ENCODE results near the gene ITSN2.

GRCh38 chr2:20468933-20469539 lies 22.2 kb downstream of the RHOB start:
- PRO-cap = no peak

GRCh38 chr2:20474813-20475714 lies 28.2 kb downstream of the RHOB start:
- PRO-cap = no peak

GRCh38 chr2:20495967-20496520 lies 49.2 kb downstream of the RHOB start:
- PRO-cap = no peak

- PRO-cap = no peak
These were observed 90.9 kb downstream of the RHOB start for GRCh38 chr2:20537826-20538134.

DNA sequence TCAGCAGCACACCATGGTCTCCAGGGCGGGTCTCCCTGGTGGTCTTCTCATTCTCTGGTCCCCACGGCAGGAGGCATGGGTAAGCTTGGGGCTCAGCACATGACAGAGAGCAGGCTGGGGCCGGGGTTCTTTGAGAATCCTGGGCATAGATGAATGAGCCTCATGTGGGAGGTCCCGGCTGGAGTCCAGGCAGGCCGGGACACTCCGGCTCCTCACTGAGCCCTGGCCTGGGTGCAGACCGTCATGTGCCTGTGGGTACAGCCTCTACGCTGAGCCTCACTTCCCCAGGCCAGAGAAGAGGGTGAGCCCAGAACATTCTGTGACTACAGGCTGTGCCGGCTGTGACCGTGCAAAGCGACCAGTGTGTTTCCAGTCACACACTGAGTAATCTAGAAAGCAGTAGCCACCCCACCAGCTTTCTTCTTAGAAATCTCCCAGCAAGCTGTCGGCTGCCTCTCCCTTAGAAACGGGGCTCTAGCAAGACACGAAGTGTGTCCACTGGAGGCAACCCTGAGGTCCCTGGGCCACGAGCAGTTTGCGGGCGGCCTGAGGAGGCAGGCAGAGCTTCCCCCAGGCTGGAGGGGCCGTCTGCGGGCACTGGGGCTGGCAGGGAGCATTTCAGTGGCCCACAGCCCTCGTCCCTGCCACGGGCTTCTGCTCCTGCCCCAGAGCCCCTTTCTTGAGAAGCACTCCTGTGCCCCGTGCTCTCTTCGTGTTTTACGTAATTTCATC lies 93.2 kb downstream of the RHOB start:
- PRO-cap = bidirectional peak, plus-strand start at position 426 of the sequence, minus-strand start at position 217 of the sequence

DNA sequence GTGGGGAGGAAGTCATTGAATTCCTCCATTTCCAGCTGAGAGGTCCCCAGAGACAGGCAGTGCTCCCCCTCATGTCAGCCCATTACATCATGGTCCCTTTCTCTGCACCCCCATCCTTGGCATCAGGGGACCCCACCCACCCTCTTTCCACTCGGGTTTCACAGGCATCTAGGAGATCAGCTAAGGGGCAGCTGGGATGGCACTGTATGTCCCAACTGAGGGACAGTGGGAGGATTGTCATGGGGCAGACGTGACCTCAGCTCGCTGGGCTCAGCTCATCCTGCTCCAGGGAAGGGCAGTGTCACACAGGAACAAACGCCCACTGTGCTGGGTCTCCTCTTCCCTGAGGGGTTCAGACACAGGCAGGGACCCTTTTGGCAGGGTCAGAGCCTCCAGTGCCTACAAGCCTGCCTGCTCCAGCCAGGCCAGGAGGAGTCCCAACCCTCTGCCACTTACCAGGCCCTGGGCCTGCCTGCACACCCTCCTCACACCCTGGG lies 68.3 kb downstream of the HS1BP3 start:
- PRO-cap = no peak

DNA sequence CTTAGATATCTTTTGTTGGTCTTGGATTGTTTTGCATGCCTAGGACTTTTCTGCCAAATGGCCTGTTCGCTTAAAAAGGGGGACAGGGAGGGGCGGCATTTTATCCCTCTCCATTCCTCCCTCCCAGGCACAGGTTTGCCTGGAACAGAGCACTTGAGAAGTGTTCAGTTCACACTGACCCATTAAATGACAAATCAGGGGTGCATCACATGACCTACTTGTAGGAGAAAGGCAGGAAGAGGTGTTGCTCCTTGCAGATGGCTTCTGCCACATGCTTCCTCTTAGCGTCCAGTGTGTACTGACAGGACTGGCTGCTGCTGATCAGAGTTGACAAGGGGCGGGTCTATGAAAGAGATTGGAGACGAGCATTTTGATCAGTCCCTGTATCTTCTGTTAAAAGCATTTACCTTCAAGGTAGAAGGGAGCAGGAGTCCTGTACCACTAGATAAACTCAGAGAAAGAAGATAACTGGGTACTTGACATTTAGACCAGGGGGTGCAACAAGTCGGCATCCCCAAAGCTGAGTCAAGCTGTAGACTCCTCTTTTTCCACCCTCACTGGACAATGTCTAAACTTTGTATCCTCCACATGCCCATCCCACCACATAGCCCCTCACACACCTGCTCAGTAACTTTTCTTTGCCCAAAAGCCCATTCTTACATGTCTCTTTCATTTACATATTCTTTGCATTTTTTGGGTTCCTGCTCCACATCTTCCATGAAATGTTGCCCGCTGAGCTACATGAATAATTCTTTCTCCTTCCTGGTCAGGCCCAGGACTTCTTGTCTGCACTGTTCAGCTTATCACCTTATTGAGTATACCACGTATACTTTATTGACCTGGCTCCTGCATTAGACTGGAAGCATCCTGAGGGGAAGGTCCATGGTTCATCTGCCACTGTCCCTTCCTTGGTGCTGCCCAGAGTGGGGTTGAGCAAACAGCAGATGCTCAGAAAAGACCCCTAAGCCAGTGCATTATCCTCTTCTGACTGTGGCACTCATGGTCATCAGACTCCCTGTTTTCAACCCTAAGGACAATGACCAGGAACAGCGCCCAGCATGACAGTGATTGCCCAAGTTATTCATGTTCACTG lies 8.2 kb downstream of the APOB start:
- PRO-cap = no peak

- PRO-cap = no peak
These were observed 146.7 kb downstream of the TDRD15 start for GRCh38 chr2:21270204-21271032.

GRCh38 chr2:21279294-21279894 lies 155.6 kb downstream of the TDRD15 start:
- PRO-cap = no peak

GRCh38 chr2:21422789-21423039 lies 298.9 kb downstream of the TDRD15 start:
- PRO-cap = no peak

GRCh38 chr2:23492697-23493435 lies 107.9 kb downstream of the KLHL29 start:
- PRO-cap = no peak

GRCh38 chr2:23584094-23584749 lies 199.2 kb downstream of the KLHL29 start:
- PRO-cap = no peak

DNA sequence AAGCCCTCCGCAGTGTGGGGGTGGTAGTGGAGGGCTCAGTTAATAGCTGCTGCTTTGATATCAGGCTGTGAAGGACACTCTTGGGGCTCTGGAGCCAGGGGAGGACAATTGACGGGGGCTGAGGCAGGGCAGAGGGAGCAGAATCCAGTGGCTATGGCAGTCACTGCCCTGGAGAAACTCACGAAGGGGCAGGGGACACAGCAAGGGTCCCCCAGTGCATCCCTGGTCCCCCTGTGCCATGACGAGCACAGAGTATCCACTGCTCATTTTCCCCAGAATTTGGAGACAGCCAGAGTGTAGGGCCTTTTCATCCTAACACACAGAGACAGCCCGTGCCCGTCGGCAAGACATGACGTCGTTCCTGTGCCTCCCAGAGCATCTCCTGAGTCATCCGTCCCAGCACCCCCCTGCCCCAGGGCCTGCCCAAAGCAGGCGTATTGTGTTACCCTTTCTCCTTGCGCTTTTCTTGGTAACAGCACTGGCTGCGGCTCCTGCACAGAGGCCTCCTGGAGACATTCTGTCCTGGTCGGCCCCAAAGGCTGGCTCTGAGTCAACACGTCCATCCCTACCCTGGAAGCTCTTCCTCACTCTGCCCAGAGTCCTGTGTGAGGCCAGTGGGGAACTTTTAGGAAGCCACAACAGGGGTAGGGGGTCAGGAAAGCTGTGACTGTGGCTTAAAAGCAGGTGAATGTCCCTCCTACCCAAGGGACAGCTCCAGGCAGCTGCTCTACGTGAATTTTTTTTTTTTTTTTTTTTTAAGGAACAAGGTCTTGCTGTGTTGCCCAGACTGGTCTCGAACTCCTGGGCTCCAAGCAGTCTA lies 217.1 kb downstream of the KLHL29 start:
- PRO-cap = no peak

GRCh38 chr2:23658362-23659008 lies 268.4 kb downstream of the ATAD2B start:
- PRO-cap = no peak

- PRO-cap = no peak
These were observed 220.2 kb downstream of the ATAD2B start for GRCh38 chr2:23706622-23707300.

- PRO-cap = no peak
These were observed 87.1 kb downstream of the ATAD2B start for GRCh38 chr2:23839884-23840212.

- PRO-cap = no peak
These were observed 8.5 kb downstream of the MFSD2B start for GRCh38 chr2:24018353-24018897.

GRCh38 chr2:24310124-24310828 lies 50.1 kb downstream of the ITSN2 start:
- PRO-cap = no peak

- PRO-cap = no peak
These were observed 1.3 kb downstream of the ITSN2 start for GRCh38 chr2:24359013-24359439.

DNA sequence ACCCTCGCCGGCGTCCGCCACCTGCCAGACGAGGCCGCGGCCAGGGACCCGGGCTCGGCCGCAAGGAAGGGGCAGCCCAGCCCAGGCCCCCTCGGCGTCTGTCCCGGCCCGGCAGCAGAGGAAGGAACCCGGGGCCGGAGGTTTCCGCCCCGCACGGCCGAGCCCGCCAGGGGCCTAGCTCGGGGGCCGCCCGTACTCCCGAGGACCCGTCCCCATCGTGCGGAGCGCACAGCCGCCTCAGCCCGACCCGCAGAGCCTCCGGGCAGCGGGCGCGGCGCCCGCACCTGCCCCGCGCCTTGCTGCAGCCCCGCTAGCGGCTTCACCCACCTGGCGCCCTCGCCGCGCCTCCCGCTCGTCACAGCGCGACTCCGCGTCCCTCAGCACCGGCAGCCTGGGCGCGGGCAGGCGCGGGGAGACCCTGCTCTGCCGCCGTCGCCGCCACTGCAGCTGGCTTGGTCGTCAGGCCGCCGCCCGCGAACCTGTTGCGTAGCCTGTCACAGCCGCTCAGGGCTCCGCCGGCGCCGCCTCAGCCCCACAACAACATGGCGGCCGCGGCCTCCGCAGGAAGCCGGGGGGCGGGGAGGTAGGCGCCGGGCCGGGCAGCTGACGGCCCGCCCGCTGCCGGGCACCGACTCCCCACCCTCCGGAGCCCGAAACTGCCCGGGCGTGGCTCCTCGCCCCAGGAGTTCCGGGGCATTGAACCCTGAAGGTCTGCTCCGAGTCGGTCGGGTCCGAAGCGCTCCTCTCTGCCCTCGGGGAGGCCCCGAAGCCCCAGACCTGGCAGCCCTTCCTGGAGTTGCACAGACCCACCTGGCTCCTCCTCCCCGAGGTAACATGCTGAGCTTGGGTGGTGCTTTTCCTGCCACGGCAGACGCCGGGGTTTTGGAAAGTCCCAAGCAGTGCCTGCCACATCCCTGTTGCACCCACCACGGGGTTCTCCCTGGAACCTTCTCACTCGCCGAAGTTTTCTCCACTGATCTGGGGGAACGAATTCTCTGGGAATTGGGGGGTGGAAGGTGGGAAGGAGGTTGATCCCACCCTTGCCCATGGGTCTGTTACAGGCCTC lies at the start of gene ITSN2:
TSS of gene ITSN2 (minus strand) at position 560 of the 1,066 bp plus-strand sequence.
- PRO-cap = bidirectional peak, plus-strand start at position 563 of the sequence, minus-strand start at position 536 of the sequence; unidirectional peak, minus-strand start at position 758 of the sequence